Epithelial cell of proximal tubule (primary cell): ENCODE measurements around a stretch of chr3.

DNA sequence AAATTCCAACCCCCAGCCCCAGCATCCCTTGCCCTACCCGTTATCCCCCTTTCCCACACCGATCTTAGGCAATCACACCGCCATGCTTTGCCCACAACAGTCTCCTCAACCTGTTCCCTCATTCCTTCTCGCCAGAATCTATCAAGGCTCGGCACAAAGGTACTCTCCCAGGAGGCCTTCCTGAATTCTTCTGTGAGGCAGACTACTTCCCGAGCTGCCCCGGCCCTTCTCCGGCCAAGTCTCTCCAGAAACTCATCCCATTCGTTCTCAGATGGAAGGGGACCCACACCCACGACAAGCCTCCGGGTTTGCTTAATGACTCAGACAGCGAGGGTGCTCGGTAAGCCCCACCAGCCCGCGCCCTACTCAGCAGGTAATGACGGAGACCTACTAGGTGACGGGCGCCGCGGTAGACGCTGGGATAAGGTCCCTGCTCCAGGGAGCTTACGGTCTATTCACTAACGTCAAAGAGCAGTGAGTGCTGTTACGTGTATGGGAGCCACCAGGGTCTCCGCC lies 608 bp upstream of the SEC61A1 start:
- RAMPAGE, long total RNA: no peak
- RRBS: 2% methylated on average over 4 of the region's 25 CpGs

DNA sequence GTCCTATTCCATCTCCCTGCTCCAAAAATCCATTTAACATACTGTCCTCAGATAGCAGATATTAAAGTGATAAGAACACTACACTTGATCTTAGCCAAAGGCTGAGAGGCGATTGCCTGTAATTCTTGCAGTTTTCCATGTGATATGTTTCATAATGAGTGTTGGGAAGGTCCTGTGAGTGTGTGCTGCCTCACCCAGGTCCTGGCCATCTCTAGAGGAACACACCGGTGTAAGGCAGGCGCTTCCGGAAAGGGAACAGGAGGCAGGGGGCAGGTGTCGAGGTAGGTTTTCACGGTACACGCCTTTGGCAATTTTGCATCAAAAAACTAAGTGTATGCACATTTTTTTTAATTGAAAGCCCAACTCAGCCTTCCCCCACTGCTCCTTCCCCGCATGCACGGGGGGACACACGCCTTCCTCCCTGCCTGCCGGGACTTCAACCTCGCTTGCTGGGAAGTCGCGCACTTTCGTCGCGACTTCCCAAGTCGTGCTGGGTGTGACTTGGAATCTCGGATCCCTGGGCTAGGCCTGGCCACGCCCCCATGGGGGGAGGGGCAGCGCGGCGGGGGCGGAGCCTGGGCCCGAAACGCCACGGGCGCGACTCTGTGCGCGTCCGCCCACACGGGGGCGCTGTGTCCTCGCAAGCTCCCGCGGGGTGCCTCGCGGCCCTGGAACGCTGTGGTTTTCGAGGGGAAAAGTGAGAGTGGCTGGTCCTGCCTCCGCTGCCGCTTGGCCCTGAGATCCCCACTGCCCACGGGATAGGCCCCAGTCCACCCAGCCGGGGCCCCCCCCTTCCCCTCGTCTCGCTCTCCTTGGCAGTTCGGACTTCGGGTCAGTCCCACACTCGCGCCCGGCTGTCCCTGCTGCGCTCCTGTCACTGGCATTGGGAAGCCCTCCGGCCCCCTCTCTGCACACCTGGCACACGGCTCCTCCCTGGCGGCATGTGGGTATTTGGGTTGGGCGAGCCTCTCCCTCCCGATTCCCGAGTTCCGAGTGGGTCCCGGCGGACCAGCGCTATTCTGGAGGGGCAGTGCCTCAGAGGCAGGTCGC lies 23.2 kb downstream of the SEC61A1 start:
- RAMPAGE, long total RNA: no peak
- RRBS: 10% methylated on average over 14 of the region's 64 CpGs

DNA sequence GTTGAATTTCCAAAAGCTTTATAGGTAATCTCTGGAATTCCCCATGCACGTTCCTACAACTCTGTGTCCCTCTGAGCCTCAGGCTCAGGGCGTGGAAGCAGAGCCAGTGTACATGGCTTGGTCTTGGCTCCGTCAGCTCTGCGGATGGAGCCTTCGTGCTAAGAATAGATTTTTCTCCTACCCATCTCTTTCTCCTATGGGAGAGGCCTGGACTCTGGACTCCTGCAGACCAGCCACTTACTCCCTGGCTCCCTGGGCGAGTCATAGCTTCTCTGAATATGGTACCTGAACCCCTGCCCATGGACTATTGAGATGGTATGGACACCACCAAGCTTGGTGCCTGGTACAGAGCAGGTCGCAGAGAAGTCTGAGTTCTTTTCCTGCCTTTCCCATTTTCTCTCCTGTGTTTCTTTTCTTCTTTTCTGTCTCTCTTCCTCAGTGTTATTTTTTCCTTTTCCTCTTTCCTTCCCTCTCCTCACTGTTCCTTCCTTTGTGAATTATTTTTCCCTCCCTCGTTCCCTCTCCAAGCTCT lies 100.0 kb downstream of the EEFSEC start:
- RAMPAGE, long total RNA: no peak
- RRBS: no CpG with 5 or more reads among the region's 8 CpGs

GRCh38 chr3:128293820-128294453 lies 140.7 kb downstream of the EEFSEC start:
- RAMPAGE, long total RNA: no peak
- RRBS: no CpG with 5 or more reads among the region's 1 CpG

DNA sequence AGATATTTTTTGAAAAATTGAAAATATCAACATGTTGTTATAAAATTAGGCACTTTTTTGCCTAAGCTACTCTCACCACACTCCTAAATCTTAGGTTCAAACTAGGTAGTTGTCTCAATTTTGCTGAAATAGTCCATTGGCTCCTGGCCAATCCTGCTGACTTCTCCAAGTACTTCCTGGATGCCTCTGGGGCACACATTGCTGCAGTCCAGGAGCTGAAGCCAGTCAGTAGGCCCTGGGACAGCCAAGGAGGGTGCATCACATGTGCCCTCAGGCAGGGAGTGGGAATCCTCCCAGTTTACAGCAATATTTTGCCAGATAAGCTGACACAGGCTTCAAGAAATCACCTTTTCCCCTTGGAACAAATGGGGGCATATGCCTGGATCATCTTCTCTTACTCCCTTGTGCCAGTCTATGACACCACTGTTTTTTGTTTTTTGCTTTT lies 144.5 kb downstream of the EEFSEC start:
- RAMPAGE, long total RNA: no peak

DNA sequence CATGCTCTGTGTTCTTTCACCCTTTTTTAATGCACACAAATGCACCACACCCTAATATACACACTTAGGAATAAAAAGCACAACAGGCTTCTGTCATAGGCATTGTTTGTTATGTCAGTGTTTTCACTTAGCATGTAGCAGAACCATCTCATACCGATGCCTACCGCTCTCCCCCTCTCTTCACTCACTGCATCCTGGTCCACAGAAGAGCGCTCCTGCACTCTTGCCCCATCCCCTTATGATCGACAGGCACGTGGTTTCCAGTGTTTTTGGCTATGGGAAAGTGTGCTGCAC lies 150.5 kb downstream of the DNAJB8 start:
- RAMPAGE, long total RNA: no peak
- RRBS: no CpG with 5 or more reads among the region's 5 CpGs

DNA sequence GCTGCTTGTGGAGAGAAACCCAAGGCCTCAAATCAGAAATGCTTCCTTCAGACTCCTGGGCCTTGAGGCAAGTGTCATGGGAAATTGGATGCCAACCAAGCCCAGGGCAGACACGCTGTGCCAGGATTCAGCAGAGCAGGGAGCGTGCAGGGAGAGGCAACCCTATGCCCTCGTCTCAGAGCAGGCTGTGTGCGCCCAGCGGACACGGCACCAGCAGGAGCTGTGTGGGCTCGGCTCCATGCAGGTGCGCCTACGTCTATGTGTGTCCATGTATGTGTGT lies 84.6 kb downstream of the DNAJB8 start:
- RAMPAGE, long total RNA: no peak
- RRBS: no CpG with 5 or more reads among the region's 9 CpGs

GRCh38 chr3:128409911-128410565 lies 56.7 kb downstream of the DNAJB8 start:
- RAMPAGE, long total RNA: no peak
- RRBS: no CpG with 5 or more reads among the region's 7 CpGs

DNA sequence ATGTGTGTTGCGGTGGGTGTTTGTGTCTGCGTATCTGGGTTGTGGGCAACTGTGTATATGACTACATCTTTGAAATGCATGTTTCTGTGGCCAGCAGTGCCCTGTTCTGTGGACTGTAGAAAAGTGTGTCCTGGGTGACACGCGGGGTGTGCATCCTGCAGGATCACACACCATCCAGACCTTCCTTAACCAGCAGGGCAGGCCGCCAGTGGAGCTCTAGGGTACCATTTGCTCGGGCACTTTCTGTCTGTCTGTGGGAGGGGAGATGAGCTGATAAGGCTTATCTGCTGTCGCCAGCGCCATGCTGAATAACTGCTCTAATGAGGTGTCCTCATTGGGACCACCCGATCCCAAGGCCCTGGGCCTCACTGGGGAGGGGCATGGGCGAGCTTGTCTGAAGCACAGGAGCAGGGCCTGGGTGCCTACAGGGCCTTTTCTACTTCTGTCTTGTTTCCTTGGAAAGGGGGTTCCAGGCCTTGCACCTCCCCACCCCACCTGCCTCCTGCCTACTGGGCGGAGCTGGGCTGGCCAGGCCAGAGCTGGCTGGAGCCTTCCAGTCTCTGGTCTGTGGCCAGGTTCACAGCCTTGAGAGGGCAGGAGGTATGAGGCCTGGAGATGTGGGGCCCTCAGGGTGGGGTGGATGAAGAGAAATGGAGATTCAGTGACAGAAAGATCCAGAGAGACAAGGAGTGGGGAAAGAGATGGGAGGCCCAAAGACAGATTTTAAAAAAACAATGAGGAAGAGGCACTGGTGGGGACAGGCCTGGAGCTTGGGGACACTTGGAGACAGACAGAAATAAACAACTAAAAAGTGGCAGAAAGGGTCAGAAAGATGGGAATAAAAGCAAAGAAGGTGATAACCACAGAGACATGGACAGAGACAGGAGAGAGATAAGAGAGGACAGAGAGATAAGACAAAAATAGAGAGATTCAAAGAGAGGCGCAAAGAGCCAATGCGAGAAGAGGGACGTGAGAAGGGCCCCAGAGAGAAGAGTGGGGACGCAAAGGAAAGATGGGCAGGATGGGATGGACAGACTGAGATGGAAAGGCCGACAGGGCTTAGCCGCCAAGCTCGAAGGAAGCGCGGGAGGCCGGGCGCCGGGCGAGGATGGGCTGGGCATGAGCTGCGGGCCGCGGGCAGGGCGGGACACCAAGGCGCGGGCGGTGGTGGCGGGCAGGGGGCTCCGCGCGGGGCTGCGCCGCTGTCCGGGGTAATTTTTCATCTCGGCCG lies 2.7 kb upstream of the GATA2 start:
- RAMPAGE, long total RNA: no peak
- RRBS: 11% methylated on average over 10 of the region's 40 CpGs

DNA sequence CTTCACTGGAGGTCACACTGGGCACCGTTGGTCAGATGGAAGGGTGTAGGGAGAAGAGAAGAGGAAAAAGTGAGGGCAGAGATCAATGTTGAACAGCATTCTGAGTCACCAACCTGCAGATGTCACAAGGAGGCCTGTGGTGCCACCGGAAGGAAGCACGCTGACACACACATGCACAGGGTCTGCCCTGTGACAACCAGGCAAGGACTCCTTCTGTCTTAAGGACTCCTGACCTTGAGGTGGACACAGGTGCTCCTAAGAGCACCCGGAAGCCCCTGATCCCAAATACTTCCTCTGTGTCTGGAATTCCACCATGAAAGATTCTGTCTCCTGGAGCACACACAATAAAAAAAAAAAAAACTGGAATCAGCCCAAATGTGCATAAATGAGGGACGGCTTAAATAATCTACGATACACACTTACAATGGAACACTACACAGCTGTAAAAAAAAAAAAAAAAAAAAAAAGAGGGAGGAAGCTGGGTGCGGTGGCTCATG lies 58.5 kb downstream of the RPN1 start:
- RAMPAGE, long total RNA: no peak
- RRBS: no CpG with 5 or more reads among the region's 7 CpGs

DNA sequence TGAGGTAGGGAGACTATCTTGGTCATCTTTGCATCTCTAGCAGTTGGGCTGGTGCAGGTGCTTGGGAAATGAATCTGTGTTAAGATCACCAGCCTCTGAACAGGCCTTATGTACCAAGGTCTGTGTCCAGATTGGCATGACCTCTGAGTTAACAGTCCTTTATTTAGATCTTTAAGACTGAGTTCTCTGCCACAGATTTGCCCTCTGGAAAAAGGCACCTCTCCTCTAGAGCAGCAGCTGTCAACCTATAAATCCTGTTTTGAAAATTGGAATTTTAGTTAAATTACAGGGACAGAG lies 35.4 kb downstream of the RAB7A start:
- RAMPAGE, long total RNA: no peak

DNA sequence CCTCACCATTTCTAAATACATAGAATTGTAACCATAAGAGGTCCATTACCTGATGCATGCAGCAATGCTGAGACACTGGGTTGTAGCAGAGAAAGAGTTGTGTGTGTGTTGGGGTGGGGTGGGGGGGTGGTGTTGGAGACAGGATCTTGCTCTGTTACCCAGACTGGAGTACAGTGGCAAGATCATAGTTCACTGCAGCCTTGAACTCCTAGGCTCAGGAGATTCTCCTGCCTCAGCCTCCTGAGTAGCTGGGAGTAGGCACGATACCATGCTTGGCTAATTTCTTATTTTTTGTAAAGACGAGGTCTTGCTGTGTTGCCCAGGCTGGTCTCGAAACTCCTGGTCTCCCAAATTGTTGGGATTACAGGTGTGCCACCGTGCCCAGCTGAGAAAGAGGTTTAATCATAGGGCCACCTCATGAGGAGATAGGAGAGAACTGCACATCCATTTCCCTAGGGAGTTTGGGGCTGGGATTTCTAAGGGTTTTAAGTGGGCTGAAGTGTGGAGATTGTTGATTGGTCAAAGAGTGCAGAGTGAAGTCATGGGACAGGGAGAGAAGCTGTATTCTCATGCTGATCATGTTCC lies 53.6 kb downstream of the RAB7A start:
- RAMPAGE, long total RNA: no peak
- RRBS: no CpG with 5 or more reads among the region's 4 CpGs

DNA sequence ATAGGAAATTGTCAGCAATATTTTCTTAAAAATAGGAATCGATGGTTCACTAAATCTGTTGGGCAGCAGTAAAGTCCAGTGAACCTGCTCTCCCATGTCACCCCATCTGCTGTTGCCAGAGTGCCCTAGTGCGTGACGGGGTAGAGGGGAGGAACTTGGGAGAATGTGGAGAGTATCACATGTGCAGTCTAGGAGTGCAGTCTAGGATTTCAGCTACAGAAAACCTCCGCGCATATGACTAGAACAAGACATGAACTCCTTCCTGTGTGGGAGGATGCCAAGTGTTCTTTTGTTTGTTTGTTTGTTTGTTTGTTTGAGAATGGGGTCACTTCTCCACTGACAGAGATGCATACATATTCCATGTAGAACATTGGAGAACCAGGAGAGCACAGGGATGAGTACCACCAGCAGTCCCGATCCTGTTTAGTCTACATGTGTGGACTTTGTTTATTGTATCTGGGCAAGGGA lies 74.6 kb upstream of the ACAD9 start:
- RAMPAGE, long total RNA: no peak
- RRBS: no CpG with 5 or more reads among the region's 6 CpGs

DNA sequence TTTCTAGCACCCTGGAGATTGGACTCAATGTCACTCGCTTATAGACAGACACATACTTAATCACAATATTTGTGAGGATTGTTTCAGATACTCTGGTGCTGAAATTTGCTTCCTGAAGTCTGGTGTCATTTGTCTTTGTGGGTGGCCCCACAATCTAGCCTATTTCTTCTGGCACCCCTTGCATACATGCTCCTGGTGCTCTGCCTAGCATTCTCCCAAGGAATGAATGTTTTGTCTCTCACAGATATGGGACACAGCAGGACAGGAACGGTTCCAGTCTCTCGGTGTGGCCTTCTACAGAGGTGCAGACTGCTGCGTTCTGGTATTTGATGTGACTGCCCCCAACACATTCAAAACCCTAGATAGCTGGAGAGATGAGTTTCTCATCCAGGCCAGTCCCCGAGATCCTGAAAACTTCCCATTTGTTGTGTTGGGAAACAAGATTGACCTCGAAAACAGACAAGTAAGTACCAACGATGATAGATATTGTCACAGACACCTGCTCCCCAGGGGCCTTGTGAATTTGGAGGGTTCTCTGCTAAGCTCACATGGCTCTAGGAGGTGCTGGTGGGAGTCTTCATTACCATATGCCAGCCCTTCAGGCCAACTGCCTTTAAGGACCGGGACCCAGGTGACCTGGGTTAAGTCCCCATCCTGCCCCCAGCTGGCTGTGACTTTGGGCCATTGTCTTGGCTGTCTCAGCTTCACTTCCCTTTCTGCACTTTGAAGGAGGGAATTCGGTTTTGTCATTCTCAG lies 73.1 kb upstream of the ACAD9 start:
- RAMPAGE, long total RNA: no peak
- RRBS: no CpG with 5 or more reads among the region's 9 CpGs

- RAMPAGE, long total RNA: no peak
- RRBS: no CpG with 5 or more reads among the region's 1 CpG
Measured at GRCh38 chr3:128808772-128809024, 70.7 kb upstream of the ACAD9 start.

- RAMPAGE, long total RNA: no peak
- RRBS: no CpG with 5 or more reads among the region's 18 CpGs
Measured at GRCh38 chr3:128880442-128881276, 1.2 kb downstream of the ACAD9 start.

- RAMPAGE, long total RNA: no peak
- RRBS: no CpG with 5 or more reads among the region's 6 CpGs
Measured at GRCh38 chr3:128923756-128924370, 44.4 kb downstream of the ACAD9 start.

DNA sequence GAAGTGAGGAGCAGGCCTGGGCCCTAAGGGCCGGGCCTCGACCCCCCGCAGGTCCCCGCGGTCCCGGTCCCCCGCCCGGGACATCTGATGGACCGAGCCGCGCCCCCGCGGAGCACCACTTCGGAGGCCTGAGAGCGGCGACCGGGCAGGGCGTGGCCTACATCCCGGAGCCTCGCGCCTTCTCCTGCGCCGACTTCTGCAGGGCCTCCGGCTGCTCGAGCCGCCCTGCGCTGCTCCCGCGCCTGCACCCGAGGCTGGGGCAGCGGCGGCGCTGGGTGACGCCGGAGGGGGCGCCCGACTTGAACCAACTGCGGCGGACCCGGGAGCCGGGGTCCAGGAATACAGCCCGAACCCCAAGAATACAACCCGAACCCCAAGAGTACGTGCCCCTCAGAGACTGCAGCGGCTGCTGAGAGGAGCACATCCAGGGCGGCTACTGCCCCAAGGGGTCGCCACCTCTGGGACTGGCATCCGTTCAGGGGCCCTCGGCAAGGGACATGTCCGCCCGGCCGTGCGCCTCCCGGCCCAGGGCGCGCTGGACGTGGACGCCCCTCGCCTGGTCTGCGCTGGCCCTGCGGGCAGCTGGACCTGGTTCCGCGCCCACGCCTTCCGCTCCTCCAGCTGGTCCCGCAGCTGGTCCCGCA lies 14.8 kb upstream of the GP9 start:
- RAMPAGE, long total RNA: no peak
- RRBS: 10% methylated on average over 32 of the region's 67 CpGs

DNA sequence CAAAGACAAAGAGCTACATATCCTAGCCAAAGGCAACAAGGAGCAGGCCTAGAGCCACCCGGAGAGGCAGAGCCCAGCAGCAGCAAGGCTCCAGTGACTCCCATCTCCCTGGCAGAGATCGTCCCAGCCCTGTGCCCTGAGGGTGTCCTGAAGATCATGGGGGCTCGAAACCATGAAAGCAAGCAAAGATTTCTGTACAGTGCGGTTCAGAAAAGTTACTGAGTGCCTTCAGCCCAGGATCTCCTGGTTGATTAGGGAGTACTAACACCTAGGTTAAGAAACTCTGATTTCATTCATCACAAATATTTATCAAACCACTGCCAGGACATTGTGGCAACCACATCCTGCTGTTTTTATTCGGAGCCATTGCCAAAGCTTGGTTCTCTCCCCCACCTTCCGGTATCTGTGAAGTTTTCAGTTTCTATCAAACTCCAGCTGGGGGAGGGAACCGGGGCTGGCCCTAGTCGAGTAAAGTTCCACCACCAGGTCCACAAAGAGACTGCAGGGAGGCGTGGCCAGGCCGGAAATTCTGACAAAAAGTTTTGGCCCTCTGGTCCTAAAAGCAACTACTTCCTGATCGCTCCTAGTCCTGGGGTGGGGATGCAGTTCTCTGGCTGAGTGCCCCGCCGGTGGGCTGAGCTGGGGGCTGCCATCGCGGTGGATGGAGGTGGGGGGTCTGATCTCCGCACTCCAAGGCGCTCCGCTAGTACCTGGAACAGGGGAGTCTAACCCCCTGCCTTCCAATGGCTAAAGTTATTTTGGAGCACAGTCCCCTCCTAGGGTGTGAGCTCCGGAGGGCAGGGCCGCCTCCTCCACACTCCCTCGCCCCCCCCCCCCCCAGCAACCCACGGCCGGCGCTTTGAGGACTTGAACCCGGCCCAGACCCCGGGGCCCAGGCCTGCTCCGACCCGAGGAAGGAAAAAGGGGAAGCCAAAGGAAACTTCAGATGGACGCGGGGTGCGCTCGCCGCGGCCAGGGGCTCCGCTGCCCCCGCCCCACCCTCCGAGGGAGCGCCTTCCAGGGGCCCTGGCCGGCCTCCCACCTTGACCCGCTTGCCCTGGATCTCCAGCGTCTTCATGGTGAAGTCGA lies 1.0 kb downstream of the RAB43 start:
- RAMPAGE, long total RNA: no peak
- RRBS: 4% methylated on average over 12 of the region's 42 CpGs

GRCh38 chr3:129184251-129184833 lies 646 bp upstream of the CNBP start:
- RAMPAGE, long total RNA: no peak
- RRBS: no CpG with 5 or more reads among the region's 11 CpGs